ENCODE results near the genes C10orf90 and CLRN3.

DNA sequence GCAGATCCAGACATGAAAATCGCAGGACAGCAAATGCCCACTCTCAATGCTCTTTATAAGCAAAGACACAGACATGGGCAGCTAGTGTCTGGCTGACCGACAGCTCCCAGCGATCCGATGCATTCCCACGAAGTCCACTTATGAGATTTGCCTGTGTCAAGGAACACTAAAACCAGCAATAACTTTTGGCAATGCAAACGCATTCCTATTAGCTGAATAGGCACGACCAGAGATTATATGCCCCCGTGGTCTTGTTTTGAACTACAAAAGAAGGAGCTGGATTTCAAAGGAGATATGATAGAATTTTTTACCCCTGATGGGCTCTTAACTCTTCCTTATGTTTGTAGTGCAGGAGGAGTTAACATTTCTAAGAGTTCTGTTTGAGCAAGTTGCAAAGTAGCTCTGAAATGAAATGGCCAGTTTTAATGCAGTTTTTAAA lies 72.5 kb downstream of the ADAM12 start:
- RAMPAGE, long total RNA = no peak
- RRBS, 2 experiments = no CpG with 5 or more reads among the region's 8 CpGs
CAGE:
- cytosol, long polyA minus RNA = no peak
- cytosol, long polyA plus RNA = no peak
- long polyA plus RNA = no peak
- nucleolus, long total RNA = no peak
- nucleus, long polyA plus RNA = no peak
- nucleus, long total RNA = no peak

DNA sequence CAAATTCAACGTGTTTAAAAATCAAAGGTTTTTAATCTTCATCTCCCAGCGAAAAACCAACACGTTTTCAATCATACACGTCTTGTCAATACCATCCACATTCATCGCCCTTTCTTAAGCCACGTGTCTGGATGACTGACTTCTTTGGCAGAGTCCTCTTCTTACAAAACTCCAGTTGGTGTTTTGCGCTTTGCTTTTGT lies 49.1 kb downstream of the ADAM12 start:
- RAMPAGE, long total RNA = no peak
- RRBS, 2 experiments = no CpG with 5 or more reads among the region's 7 CpGs
CAGE:
- cytosol, long polyA minus RNA = no peak
- cytosol, long polyA plus RNA = no peak
- long polyA plus RNA = no peak
- nucleolus, long total RNA = no peak
- nucleus, long polyA plus RNA = no peak
- nucleus, long total RNA = no peak

- RAMPAGE, long total RNA = no peak
- RRBS, 2 experiments = no CpG with 5 or more reads among the region's 1 CpG
CAGE:
- cytosol, long polyA minus RNA = no peak
- cytosol, long polyA plus RNA = no peak
- long polyA plus RNA = no peak
- nucleolus, long total RNA = no peak
- nucleus, long polyA plus RNA = no peak
- nucleus, long total RNA = no peak
These were observed 14.4 kb downstream of the ADAM12 start for GRCh38 chr10:126373937-126374188.

DNA sequence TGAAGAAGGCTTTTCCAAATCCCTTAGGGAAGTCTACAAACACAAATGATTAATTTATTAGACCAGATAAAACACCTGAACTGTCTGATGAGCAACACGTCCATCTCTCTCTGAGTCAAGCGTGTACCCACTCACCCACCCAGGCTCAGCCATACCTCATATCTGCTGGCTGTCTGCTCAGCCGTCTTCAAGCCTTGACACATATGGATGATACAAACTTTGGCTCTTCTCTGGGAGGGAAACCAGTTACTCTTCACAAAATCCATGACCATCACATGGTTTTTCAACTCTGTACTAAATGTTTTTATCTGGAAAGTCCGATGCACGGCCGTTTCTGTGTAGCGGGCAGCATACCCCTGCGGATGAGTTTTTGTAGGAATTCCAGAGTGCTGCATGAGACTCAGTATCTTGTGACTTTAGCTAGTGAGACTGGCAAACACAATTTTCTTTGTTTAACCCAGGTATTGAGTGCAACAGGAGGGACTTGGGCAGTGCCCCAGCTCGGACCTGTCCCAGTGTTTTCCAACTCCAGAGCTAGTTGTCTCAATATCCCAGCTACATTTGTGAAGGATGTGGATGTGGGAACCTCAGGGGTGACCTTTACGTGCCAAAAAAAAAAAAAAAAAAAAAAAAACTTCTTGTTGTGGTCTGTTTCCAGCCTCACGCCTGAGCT lies at the start of gene C10orf90:
TSS of gene C10orf90 (minus strand) at position 608 of the 673 bp plus-strand sequence.
- RAMPAGE, long total RNA = no peak
- RRBS, 2 experiments = no CpG with 5 or more reads among the region's 11 CpGs
CAGE:
- cytosol, long polyA minus RNA = no peak
- cytosol, long polyA plus RNA = no peak
- long polyA plus RNA = no peak
- nucleolus, long total RNA = no peak
- nucleus, long polyA plus RNA = no peak
- nucleus, long total RNA = no peak

DNA sequence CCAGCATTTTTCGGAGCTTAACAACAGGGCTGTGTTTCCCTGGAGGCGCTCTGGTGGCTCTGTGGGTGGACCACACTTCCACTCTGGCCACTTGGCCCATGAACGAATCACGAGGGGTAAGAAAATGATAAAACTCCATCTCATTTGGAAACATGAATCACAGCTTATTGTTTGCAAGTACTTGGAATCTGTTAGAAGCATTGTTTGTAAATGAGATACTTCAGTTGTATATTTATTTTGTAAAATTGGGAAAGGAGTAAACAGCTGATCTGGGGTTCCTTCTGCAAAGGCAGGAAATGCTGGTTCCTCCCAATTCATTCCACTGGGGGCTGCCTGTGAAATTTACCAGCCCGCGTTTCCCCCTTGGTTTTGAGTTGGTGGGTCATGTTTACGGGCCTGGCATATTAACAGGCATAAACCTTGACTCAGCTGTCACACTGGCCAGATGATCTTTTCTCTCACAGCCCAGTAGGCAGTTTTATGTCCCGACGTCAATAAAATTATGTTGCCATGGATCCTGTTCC lies 3.2 kb downstream of the DOCK1 start:
- RAMPAGE, long total RNA = no peak
- RRBS, 2 experiments = no CpG with 5 or more reads among the region's 9 CpGs
CAGE:
- cytosol, long polyA minus RNA = no peak
- cytosol, long polyA plus RNA = no peak
- long polyA plus RNA = no peak
- nucleolus, long total RNA = no peak
- nucleus, long polyA plus RNA = no peak
- nucleus, long total RNA = no peak

DNA sequence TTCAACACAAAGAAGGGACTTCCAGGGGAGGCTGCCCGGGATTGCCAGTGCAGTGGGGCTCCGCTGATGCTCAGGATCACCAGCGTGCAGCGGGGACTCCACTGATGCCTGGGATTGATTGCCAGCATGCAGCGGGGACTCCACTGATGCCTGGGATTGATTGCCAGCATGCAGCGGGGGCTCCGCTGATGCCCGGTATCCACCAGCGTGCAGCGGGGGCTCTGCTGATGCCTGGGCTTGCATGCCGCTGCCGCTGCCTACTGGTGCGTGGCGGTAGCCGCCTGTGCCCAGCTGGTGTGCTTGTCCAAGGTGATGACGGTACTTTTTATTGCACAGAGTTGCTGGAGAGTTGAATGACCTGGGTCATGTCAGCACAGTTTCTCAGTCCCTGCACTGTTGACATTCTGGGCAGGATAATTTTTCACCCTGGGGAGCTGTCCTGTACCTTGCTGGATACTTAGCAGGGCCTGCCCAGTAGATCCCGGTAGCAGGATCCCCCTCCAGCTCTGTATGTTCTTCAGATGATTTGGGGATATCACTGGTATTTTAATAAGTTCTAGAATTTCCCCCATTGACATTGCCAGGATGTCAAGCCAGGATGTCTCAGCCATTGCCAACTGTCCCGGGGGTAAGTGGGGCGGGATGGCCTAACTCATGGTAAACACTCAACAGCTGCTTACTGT lies 13.0 kb downstream of the DOCK1 start:
- RAMPAGE, long total RNA = no peak
- RRBS, 2 experiments = no CpG with 5 or more reads among the region's 19 CpGs
CAGE:
- cytosol, long polyA minus RNA = no peak
- cytosol, long polyA plus RNA = no peak
- long polyA plus RNA = no peak
- nucleolus, long total RNA = no peak
- nucleus, long polyA plus RNA = no peak
- nucleus, long total RNA = no peak

DNA sequence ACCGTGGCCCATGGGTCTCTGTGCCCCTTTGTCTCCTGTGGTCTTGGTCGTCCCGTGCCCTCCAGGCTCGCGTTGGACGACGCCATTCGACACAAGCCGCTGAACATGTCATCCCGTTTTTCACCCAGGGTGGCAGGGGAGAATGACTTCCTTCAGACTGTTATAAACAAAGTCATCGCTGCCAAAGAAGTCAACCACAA lies 106.8 kb downstream of the DOCK1 start:
- RAMPAGE, long total RNA = no peak
- RRBS, 2 experiments = no CpG with 5 or more reads among the region's 11 CpGs
CAGE:
- cytosol, long polyA minus RNA = no peak
- cytosol, long polyA plus RNA = no peak
- long polyA plus RNA = no peak
- nucleolus, long total RNA = no peak
- nucleus, long polyA plus RNA = no peak
- nucleus, long total RNA = no peak

DNA sequence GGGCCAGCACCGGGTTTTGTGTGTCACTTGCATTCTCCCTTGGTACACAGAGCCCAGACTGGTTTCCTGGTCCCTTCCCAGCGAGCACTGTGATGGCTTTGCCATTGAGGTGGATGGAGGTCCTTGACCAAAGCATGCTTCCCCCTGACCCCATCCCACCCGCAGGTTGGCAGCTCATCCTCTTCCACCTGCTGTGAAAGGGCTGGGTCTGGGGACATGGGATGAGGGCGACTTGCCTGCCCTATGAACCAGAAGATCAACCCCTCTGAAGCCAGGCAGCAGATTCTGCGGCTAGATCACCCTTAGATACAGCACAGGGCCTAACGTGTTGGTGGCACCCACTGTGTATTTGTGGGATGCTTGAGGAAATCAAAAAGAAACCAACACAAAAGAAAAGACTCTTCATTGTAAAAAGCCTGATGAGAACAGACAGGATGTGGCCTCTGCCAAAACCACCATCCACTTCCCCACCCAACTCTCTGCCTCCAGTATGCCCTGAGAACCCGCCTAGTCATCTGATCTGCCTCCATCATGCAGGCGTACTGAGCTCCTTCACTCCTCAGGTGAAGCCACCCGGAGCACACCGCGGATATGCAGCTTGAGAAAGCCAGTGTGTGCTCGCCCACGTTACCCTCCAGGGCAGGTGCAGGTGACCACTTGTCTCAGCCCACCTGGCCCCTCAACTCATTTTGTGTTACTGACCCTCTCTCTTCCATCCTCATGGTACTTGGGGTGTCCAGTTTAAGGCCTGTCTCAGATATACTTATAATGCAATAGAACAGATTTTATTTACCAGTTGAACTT lies 97.2 kb upstream of the INSYN2A start:
- RAMPAGE, long total RNA = no peak
- RRBS, 2 experiments = no CpG with 5 or more reads among the region's 13 CpGs
CAGE:
- cytosol, long polyA minus RNA = no peak
- cytosol, long polyA plus RNA = no peak
- long polyA plus RNA = no peak
- nucleolus, long total RNA = no peak
- nucleus, long polyA plus RNA = no peak
- nucleus, long total RNA = no peak

GRCh38 chr10:127872353-127873029 lies 20.2 kb downstream of the CLRN3 start:
- RAMPAGE, long total RNA = no peak
- RRBS, 2 experiments = no CpG with 5 or more reads among the region's 14 CpGs
CAGE:
- cytosol, long polyA minus RNA = no peak
- cytosol, long polyA plus RNA = no peak
- long polyA plus RNA = no peak
- nucleolus, long total RNA = no peak
- nucleus, long polyA plus RNA = no peak
- nucleus, long total RNA = no peak

DNA sequence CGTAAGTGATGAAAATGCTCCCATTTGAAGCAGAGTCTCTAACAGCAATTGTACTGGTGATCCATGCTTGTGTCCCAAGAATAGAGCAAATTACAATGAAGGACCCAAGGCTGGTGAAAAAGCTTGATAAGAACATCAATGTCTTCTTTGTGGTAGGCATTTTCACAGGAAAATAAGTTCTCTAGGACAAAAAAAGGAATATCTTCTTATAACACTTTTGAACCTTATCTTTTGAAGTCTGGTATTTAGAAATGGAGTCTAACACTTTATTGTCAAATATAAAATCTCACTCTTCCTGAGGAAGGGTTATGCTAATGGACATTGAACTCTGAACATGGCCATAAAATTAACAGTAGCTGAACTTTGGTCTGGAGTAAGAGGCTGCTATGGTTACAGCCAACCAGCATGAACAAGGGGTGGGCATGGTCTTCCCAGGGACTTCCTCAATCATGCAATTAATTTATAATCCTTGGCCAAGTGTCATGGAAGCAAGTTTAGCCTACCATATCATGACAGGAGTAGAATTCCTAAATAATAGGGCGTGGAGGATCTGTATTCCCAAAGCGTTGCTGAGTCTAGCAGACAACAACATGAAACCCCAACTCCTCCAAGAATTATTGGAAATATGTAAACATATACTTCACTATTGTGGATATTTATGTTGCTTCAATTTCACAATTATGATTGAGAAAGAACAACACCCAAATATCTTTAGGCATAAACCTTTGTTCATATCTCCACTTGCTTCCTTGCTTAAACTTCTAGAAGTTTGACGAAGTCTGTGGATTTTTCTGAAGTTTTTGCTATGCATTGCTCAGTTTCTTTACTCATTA lies at the start of gene CLRN3:
TSS of gene CLRN3 (minus strand) at position 317 of the 833 bp plus-strand sequence.
- RAMPAGE, long total RNA = no peak
- RRBS, 2 experiments = no CpG with 5 or more reads among the region's 4 CpGs
CAGE:
- cytosol, long polyA minus RNA = no peak
- cytosol, long polyA plus RNA = no peak
- long polyA plus RNA = no peak
- nucleolus, long total RNA = no peak
- nucleus, long polyA plus RNA = no peak
- nucleus, long total RNA = no peak

GRCh38 chr10:127977380-127978019 lies 70.6 kb downstream of the PTPRE start:
- RAMPAGE, long total RNA = no peak
- RRBS, 2 experiments = no CpG with 5 or more reads among the region's 12 CpGs
CAGE:
- cytosol, long polyA minus RNA = no peak
- cytosol, long polyA plus RNA = no peak
- long polyA plus RNA = no peak
- nucleolus, long total RNA = no peak
- nucleus, long polyA plus RNA = no peak
- nucleus, long total RNA = no peak

DNA sequence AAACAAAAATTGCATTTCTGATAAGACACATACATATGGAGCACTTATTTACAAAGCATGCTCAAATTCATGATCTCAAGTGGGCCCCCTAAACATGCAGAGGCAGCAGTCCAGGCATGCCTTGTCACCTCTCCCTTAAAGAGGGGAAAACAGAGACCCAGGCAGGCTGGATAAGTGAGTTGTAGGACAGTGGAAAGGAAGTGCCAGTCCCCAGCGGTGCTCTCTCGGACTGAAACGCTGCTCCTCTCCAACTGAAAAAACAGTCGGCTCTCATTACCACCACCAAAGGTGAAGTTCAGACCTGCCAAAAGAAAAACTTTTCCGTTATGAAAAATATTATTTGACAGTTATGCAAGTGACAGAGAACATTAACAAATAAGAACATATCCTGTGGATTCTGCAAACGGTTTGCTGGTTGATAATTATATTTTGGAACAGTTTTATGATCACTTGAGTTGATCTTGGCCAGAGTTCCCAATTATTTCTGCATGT lies 82.5 kb downstream of the PTPRE start:
- RAMPAGE, long total RNA = no peak
- RRBS, 2 experiments = no CpG with 5 or more reads among the region's 6 CpGs
CAGE:
- cytosol, long polyA minus RNA = no peak
- cytosol, long polyA plus RNA = no peak
- long polyA plus RNA = no peak
- nucleolus, long total RNA = no peak
- nucleus, long polyA plus RNA = no peak
- nucleus, long total RNA = no peak

DNA sequence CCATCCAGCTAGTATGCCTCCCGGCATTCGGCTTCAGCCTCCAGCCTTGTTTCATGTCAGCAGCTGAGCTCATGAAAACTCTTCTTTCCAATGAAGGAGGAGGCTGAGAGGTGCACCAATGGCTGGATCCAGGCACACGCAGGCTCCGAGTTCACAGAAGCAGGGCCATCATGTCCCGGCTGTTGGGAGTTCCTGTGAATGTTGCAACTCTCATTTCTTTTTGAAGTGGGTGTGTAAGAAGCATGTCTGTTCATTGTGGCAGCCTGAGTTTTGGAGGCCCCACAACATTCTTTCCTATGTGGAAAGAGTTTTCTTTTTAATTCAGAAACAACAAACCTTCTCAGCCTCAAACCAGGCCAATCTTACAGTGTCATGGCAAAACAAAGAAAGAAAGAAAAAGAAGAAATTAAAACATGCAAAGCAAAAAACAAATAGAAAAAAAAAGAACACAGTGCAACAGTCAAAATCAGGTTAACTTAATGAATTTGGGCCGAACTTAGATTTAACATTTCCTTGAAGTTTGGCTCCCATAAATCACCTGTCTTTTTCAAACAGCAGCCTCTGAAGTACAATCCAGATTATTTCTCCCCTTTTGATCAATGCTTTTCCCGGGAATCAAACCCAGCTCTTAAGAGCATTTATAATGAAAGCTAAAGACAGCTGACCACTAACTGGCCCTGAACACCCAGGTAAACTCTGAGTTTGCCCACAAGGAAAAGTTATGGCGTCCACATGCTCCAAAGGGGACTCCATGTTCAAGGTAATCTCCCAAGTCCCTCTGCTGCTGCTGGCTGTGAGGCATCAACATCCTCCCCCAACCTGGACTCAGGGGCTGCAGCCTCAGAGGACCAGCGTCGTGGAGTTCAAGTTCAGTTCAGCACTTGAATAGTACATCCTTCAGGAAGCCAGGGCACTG lies 89.9 kb downstream of the PTPRE start:
- RAMPAGE, long total RNA = no peak
- RRBS, 2 experiments = no CpG with 5 or more reads among the region's 10 CpGs
CAGE:
- cytosol, long polyA minus RNA = no peak
- cytosol, long polyA plus RNA = no peak
- long polyA plus RNA = no peak
- nucleolus, long total RNA = no peak
- nucleus, long polyA plus RNA = no peak
- nucleus, long total RNA = no peak

DNA sequence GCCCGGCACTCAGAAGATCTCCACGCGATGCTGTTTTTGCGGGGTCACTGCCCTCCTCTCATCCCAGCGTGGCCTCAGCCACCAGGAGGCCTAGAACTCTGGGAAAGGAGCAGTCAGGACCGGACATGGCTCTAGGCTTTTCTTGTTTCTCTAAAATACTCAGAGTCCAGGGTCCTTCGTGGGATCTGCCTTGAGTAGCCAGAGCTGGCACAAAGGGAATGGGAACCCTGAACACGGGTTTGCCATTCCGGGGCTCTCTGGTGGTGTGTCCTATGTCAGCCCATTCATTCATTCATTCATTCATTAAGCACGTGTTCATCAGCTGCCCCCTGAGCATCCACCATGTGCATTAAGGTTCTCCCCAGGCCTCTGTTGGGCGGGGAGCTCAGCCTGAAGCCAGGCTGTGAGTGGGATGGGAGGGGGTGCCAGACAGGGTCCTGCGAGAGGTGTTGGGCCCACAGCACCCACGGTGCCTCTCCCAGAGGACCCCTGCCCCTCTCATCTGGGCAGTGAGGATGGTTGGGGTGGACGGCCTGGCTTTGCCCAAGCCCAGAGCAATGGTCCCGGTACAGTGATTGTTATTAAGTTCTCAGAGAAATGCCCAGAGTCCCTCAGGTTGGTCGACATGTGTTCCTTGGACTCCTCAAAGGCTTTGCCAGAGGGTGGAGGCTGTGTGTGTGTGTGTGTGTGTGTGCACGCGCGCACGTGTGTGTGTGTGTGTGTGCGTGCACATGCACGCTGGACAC lies 106.7 kb downstream of the MKI67 start:
- RAMPAGE, long total RNA = no peak
- RRBS, 2 experiments = 0% methylated on average over 1 of the region's 22 CpGs; no CpG with 5 or more reads in 1 of the 2 experiments
CAGE:
- cytosol, long polyA minus RNA = no peak
- cytosol, long polyA plus RNA = no peak
- long polyA plus RNA = no peak
- nucleolus, long total RNA = no peak
- nucleus, long polyA plus RNA = no peak
- nucleus, long total RNA = no peak

- RAMPAGE, long total RNA = no peak
- RRBS, 2 experiments = no CpG with 5 or more reads among the region's 13 CpGs
CAGE:
- cytosol, long polyA minus RNA = no peak
- cytosol, long polyA plus RNA = no peak
- long polyA plus RNA = no peak
- nucleolus, long total RNA = no peak
- nucleus, long polyA plus RNA = no peak
- nucleus, long total RNA = no peak
These were observed 71.9 kb downstream of the MKI67 start for GRCh38 chr10:128054275-128054851.

GRCh38 chr10:128067573-128068673 lies 58.3 kb downstream of the MKI67 start:
- RAMPAGE, long total RNA = no peak
- RRBS, 2 experiments = 84 to 97% methylated on average over 3 of the region's 32 CpGs
CAGE:
- cytosol, long polyA minus RNA = no peak
- cytosol, long polyA plus RNA = no peak
- long polyA plus RNA = no peak
- nucleolus, long total RNA = no peak
- nucleus, long polyA plus RNA = no peak
- nucleus, long total RNA = no peak

DNA sequence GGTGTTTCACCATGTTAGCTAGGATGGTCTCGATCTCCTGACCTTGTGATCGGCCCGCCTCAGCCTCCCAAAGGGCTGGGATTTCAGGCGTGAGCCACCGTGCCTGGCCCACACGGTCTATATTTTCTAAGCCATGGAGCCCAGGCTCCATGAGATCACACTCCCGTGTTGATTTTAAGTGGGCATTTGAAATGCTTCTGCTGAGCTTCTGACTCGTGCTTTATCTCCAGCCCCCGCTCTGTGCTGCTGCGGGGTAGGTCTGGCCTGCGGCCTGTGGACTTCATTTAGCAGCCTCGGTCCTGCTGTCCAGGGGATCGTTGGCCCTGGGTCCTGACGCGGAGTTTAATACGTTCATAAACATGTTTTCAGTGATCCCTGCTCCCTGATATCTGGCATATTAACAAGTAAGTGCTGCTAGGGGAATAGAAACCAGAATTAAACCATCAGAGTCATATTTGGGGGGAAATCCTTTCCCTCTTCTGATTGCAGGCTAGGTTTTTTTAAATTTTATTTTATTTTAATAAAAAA lies 540.4 kb upstream of the MGMT start:
- RAMPAGE, long total RNA = no peak
- RRBS, 2 experiments = no CpG with 5 or more reads among the region's 16 CpGs
CAGE:
- cytosol, long polyA minus RNA = no peak
- cytosol, long polyA plus RNA = no peak
- long polyA plus RNA = no peak
- nucleolus, long total RNA = no peak
- nucleus, long polyA plus RNA = no peak
- nucleus, long total RNA = no peak

DNA sequence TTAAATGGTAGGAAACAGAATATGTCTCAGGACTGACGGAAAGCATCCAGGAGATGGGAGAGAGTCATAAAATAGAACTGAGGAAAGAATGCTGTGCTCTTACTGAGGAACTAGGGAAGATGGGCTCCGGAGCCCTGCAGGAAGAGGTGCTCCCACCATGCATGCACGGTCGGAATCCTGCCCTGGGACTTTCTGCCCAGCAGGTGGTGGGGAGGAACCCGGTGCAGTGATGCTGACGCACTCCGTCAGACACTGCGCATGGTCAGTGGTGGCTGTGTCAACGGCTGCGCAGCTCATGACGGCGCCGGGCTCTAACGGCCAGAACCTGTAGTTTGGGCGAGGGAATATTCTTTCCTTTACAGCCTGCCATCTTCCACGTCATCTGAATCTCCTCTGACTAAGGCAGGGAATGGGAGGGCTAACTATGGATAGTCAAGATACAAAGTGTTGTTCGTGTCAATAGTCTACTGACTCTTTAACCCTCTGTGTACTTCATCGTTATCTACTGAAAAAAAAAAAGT lies 189.2 kb upstream of the MGMT start:
- RAMPAGE, long total RNA = no peak
- RRBS, 2 experiments = 69 to 77% methylated on average over 9 of the region's 18 CpGs
CAGE:
- cytosol, long polyA minus RNA = no peak
- cytosol, long polyA plus RNA = no peak
- long polyA plus RNA = no peak
- nucleolus, long total RNA = no peak
- nucleus, long polyA plus RNA = no peak
- nucleus, long total RNA = no peak

GRCh38 chr10:129710459-129710854 lies 243.4 kb downstream of the MGMT start:
- RAMPAGE, long total RNA = no peak
- RRBS, 2 experiments = no CpG with 5 or more reads among the region's 4 CpGs
CAGE:
- cytosol, long polyA minus RNA = no peak
- cytosol, long polyA plus RNA = no peak
- long polyA plus RNA = no peak
- nucleolus, long total RNA = no peak
- nucleus, long polyA plus RNA = no peak
- nucleus, long total RNA = no peak

DNA sequence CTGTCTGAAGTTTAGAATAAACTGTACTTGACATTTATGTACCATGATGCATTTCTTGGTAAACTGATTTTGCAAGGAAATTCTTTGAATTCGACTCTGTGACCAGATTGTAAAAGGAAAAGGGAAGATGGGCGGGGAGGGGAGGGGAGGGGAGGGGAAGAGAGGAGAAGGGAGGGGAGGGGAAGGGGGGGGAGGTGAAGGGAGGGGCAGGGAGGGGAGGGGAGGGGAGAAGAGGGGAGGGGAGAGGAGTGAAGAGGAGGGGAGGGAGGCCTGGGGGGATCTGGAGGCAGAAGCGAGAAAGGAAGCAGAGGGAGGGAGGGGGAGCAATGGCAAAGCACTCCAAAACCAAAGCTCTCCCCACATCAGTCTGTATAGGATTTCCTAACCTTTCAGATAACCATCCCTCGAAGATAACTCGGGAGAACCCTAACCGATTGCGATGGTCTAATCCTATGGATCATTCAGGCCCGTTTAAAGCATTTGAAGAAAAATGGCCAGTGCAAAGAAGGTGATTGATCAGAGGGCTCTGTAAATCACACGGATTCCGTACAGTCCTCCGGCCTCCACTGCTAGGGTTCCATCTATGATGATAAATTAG lies 19.1 kb downstream of the EBF3 start:
- RAMPAGE, long total RNA = no peak
- RRBS, 2 experiments = no CpG with 5 or more reads among the region's 11 CpGs
CAGE:
- cytosol, long polyA minus RNA = no peak
- cytosol, long polyA plus RNA = no peak
- long polyA plus RNA = no peak
- nucleolus, long total RNA = no peak
- nucleus, long polyA plus RNA = no peak
- nucleus, long total RNA = no peak

All from GM12878 (cell line).